ENCODE measurements around a stretch of chr2.

DNA sequence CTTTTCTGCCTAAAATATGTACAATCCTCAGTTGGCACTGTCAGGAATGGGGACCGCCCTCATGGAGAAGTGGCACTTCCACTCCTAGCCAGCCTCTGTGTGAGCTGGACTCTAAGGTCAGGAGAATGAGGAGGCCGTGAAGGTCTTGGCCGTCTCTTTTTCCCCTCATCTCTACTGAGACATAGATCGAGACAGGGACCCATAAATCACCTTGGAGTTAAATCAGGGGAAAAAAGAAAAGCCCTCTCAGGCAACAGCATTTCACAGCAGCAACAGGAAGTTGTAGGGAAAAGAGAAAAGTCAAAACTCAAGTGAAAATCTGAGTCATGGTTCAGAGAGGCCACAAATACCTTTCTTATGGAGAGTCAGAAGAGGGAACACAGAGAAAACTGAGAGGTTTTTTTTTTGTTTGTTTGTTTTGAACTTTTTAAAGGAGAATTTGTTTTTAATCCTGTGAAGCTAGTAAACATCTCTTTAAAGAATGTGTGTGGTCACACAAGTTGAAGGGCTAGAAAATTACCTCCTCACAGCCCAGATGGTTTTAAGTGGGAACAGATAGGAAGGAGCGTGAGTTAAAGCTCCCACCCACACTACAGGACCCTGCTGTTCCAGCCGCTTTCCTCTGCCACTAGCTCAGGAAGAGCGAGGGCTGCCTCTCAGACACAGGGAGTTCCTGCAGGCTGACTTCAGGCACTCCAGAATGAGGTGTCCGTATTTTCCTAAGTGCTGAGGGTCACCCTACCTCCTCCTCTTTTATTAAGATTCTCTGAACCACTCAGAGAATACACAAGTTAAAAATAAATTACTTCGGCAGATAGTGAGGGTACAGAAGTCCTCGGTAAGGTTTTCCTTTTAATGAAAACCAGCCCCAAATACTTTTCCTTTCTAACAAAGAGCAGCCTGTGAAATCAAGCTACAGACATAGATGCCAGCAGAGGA lies 30.7 kb upstream of the CYP1B1 start:
- PRO-cap = no peak

GRCh38 chr2:38437985-38438517 lies 61.0 kb upstream of the ATL2 start:
- PRO-cap = no peak

- PRO-cap = no peak
Measured at GRCh38 chr2:38585570-38585943, 17.2 kb downstream of the HNRNPLL start.

DNA sequence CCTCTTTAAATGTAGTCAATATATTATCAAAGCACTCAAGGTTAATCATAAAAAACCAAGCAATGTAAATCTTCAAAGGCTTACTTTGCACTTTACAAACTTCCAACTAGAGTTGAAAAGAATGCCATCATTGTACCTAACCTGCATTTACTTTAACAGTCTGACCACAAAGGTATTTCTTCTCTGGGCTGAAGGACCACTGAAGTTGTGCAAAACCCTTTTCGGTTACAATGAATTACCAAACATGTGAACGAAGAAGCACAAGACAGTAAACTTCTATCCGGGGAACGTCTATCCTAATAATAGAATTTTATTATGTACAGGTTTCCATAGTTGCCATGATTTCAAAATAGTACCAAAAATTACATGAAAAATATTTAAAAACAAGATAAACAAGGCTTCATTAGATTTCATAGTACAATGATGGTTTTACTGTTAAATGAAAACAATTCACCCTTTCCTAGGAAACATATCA lies 2.9 kb downstream of the HNRNPLL start:
- PRO-cap = unidirectional peak, plus-strand start at position 146 of the sequence

DNA sequence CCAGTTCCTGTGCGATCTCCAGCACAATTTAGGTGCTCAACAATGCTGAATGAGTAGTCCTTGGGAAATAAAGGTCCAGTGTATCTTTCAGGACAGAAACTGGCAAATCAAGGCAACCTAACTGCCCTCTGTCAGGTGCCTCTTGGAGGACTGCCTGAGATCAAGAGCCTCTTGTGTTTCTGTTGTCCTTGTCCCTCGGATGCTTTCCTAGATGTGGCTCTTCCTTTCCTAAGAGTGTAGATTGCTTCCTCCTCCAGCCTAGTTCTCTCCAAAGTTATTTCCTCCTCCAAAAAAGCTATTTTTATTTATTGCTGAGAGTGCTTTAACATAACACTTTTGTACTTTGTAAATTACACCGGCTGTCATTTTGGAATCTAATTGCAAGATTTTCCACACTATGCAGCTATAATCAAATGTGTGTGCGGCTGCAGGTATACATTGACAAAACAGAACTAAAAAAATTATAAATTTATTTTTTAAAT lies 1.3 kb upstream of the HNRNPLL start:
- PRO-cap = no peak

DNA sequence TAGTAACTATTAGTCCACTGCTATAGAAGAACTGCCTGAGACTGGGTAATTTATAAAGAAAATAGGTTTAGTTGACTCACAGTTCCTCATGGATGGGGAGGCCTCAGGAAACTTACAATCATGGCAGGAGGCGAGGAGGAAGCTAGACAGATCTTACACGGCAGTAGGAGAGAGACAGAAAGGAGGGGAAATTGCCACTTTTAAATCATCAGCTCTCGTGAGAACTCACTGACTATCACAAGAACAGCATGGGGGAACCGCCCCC lies 5.3 kb downstream of the GALM start:
- PRO-cap = unidirectional peak, minus-strand start at position 176 of the sequence

- PRO-cap = no peak
Measured at GRCh38 chr2:38731764-38732110, 19.4 kb downstream of the SRSF7 start.

DNA sequence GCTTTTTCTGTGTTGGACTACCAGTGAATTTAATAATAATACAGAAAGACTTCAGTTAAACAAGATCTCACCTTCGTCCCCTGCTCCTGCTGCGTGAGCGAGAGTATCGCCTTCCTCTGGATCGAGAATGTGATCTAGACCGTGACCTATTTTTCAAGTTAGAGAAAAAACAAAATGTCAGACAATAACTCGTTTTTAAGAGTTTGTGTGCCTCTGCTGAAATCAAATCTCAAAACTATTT lies 2.7 kb downstream of the SRSF7 start:
- PRO-cap = no peak

DNA sequence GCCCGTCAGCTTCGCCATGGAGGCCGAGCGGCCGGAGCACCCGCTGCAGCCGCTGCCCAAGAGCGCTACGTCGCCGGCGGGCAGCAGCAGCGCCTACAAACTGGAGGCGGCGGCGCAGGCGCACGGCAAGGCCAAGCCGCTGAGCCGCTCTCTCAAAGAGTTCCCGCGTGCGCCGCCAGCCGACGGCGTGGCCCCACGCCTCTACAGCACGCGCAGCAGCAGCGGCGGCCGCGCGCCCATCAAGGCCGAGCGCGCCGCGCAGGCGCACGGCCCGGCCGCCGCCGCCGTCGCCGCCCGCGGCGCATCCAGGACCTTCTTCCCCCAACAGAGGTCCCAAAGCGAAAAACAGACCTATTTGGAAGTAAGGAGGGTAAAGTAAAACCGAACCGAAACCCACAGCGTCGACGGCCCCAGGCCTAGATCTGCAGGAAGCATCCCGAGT lies 70.6 kb downstream of the ARHGEF33 start:
- PRO-cap = no peak

DNA sequence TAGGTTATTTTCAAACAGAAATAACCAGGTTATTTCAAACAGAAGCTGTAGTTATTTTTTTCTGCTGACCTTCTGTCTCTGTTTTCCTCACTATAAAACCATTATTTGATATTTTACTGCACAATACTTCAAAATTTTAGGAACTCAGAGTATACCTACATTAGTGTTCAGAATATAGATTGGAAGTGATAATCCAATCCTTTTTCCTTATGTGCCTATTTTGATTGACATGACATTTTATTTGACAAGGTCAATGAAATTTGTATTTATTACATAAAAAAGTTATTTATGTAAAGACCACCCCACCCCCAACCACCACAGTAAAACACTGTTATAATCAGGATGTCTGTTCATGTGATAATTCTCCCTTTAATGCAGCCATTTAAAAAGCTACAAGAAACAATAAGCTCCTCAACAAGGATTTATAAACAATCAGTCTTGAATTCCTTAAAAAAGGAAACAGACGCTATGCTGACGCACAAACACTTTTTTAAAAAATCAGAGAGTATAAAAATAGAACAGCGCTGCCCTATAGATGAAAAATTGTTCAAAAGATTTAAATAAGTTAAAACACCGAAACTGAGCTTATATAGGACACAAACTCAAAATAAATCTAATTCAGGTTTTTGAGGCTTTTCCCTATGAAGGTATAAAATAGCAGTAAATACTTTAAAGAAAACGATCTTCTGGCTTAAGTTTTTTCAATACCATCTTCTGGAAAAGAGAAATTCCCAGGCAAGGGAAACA lies 102.2 kb downstream of the SOS1 start:
- PRO-cap = no peak

GRCh38 chr2:39034980-39035726 lies 85.7 kb downstream of the SOS1 start:
- PRO-cap = no peak

DNA sequence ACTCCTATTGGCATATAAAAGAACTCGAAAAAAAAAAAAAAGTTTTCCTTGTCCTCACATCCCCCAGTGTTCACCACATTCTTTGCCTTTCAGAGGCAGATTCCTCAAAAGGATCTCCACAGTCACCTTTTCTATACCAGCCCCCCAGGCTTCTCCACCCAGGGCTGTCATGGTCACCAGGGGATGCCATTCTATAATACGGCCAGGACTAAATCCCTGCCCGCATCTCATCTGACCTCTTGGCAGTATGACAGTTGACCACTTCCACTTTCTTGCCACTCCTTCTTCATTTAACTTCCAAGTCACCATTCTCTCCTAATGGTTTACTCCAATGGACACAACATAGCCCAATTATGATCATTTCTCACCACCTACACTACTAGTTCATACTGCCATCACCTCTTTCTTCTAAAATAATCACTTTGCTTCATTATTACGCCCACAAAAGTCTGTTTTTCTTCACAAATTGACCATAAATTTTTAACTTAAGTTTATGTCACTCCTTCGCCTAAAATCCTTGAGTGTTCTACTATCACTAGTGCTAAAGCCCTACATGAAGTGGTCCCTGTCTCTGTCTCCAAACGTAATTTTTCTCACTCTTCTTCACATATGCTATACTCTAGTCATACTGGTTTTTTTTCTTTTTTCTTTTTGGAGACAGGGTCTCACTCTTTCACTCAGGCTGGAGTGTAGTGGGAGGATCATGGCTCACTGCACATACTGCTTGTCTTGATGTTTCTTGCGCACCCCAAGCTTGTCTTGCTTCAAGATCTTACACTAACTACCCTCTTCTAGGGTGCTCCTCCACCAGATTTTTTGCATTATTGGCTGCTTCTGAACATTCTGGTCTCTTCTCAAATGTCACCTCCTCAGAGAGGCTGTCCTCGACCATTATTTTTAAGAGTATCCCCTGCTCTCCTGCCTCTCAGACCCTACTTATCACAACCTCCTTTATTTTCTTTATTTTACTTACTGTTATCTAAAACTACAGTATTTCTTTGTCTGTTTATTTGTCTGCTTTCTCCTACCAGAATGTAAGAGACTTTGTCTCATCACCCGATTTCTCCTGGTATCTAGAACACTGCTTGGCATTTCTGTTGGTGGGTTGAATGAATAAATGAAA lies 28.9 kb downstream of the SOS1 start:
- PRO-cap = no peak

- PRO-cap = bidirectional peak, plus-strand start at chr2:39124459, minus-strand start at chr2:39124366; bidirectional peak, plus-strand start at chr2:39124899, minus-strand start at chr2:39124840
Measured at GRCh38 chr2:39124189-39125338, 3.7 kb upstream of the SOS1 start.

GRCh38 chr2:39243508-39244543 lies 123.0 kb upstream of the SOS1 start:
- PRO-cap = no peak

GRCh38 chr2:39435590-39436258 lies 1.4 kb downstream of the MAP4K3 start:
- PRO-cap = no peak

DNA sequence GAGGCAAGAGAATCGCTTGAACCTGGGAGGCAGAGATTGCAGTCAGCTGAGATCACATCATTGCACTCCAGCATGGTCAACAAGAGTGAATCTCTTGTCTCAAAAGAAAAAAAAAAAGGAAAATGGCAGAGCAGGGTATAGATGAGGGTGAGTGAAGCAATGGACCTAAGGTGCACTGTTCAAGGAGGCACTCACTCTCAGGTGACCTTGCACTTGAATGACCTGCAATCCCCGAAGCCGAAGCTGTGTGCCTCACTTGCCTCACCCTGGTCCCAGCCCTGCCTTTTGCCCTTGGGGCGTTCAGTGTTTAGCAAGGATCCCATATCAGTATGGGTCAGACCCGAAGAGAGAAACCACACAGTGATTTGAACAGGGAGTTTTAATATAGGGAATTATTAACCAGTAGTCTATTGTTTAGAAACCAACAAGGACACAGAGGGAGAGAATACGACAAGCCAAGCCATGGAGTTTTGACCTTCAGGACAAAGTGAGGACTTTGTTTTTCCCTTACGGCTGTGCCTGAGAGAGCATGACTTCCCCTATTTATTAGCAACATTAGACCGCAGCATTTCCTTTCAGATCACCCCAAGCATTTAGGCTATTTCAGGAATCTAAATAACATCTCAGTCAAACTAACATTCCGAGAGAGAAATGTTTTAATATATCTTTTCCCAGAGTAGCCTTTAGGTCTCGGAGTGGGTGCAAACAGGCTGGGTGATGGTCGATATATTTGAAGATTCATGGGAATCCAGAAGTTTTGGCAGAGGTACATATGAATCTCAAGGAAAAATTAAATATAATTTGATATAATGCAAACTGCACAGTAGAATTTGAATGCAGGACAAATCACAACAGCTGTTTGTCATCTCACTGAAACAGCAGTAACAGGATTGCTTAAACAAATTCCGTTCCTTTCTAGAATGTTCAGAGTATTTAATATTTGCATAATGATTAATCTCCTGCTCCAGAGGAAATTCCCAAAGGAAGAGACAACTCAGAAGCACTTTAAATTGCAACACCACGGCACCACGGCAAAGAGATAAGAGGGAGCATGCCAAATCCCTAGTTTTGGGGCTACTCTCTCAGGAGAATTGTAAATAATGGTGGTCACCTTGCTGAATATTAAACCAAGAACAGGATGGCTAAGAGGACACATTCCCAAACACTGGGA lies 67.4 kb upstream of the MAP4K3 start:
- PRO-cap = no peak

GRCh38 chr2:39512103-39512778 lies 75.2 kb upstream of the MAP4K3 start:
- PRO-cap = no peak

- PRO-cap = no peak
Measured at GRCh38 chr2:40231547-40232032, 220.3 kb downstream of the SLC8A1 start.

GRCh38 chr2:40454157-40454710 lies 2.3 kb upstream of the SLC8A1 start:
- PRO-cap = no peak

DNA sequence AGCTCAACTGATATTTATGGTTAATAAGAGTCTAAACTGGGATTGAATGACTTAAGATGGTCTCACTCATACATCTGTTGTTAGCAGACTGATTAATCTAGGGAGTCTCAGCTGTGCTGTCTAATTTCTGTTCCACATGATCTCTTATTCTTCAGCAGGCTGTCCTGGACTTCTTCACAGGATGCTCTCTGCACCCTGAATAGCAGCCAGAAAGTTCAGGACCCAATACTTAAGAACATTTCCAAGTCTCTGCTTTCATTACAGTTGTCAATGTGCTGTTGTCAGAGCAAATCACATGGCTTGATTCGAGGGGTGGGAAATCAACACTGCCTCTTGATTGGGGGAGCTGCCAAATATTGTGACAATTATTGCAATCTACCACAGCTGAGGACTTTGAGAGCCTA lies 627.1 kb upstream of the SLC8A1 start:
- PRO-cap = no peak

All from colic lymph node (tissue), 1 donor.